Gastrocnemius medialis (tissue), 3 donors: ENCODE results near the gene WNT5A.

- PRO-cap: no peak
- RAMPAGE, long total RNA, 3 experiments: start-site peak on the plus strand in 1 of 3 experiments, at chr3:54889136-54889165 at its widest, 9 reads per replicate
Observed at GRCh38 chr3:54888809-54889224, 39.0 kb downstream of the LRTM1 start.

GRCh38 chr3:55481744-55482904 lies 5.0 kb downstream of the WNT5A start:
- PRO-cap: no peak
- RAMPAGE, long total RNA, 3 experiments: no peak in any of the 3 experiments

DNA sequence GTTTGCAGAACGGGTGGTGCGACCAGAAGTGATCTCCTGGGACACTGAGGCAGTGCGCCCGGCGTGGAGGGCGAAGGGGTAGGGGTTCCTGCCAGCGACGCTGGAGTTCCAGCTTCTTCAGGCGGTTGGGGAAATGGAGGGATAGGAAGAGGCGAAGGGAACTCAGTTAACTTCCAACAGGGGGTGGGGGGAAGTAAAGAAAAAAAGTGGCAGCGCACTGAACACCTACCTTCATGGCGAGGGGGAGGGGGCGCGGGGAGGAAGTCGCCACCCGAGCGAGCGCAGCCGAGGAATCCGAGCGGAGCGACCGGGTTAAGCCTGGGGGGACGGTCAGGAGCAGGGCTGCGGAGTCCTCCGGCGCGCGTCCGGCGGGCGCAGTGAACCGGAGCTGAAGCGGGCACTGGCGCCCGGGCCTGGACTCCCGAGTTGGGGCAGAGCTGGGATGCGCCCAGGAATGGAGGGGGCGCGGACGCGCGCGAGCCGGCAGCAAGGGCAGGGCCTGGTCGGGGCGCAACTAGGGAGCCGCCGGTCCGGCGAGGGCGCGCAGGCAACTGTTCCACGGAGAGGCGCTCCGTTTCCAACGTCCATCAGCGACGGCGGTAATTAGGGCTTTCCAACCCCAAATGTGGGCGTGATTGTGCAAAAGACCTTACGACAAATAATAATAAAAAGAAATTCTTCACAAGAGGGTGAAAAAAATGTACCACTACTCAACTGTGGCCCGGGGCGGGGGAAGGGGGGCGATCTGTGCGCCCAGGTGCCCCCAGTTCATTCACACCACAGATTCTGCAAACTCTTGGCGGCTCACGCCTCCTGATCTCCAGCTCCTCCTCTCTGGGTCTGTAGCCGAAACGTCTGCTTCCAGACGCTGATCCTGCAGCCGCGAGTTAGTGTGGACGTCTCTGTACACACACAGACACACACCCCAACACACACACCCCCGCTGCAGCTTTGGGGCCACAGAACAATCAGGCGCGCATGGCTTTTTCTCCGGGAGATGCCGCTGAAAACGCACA lies at the start of gene WNT5A:
TSS of gene WNT5A (minus strand) at position 556 of the 1,016 bp plus-strand sequence.
- PRO-cap: no peak
- RAMPAGE, long total RNA, 3 experiments: no peak in any of the 3 experiments

- PRO-cap: no peak
- RAMPAGE, long total RNA, 3 experiments: no peak in any of the 3 experiments
Observed at GRCh38 chr3:55666807-55667258, 179.7 kb upstream of the WNT5A start.

DNA sequence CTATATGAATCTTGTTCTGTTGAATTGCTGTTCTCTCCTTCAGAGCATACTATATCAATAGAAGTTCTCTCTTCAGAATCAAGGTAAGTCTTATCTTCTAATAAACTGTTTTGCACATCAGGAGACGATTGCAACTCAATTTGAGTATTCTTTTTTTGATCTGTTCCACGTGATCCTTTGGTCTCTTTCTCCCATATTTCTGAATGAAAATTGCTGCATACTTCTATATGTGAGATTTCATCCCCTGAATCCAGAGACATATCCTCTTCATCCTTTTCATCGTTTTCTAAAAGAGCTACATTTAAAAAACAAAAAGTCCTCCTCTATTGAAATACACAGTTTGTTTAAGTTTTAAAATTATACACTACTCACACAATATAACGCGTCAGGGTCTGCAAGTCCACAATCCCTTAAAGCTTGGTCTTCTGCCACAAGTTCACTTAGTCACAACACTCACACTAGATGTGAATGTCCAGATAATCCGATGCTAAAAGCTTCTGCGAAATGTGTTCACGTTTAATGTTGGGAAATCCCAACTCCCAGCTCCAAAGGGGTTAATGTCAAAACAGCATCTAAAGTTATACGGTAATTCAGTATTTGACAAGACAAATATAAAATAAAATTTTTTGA lies 59.7 kb downstream of the TASOR start:
- PRO-cap: no peak
- RAMPAGE, long total RNA, 3 experiments: no peak in any of the 3 experiments

DNA sequence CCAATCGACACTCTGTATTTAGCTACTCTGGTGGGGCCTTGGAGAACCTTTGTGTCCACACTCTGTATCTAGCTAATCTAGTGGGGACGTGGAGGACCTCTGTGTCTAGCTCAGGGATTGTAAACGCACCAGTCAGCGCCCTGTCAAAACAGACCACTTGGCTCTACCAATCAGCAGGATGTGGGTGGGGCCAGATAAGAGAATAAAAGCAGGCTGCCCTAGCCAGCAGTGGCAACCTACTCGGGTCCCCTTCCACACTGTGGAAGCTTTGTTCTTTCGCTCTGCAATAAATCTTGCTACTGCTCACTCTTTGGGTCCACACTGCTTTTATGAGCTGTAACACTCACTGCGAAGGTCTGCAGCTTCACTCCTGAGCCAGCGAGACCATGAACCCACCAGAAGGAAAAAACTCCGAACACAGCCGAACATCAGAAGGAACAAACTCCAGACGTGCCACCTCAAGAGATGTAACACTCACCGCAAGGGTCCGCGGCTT lies 9.5 kb upstream of the TASOR start:
- PRO-cap: no peak
- RAMPAGE, long total RNA, 3 experiments: no peak in any of the 3 experiments

GRCh38 chr3:56725138-56725773 lies 42.2 kb upstream of the TASOR start:
- PRO-cap: no peak
- RAMPAGE, long total RNA, 3 experiments: no peak in any of the 3 experiments

- PRO-cap: no peak
- RAMPAGE, long total RNA, 3 experiments: no peak in any of the 3 experiments
Observed at GRCh38 chr3:56839664-56840100, 37.9 kb upstream of the ARHGEF3 start.

DNA sequence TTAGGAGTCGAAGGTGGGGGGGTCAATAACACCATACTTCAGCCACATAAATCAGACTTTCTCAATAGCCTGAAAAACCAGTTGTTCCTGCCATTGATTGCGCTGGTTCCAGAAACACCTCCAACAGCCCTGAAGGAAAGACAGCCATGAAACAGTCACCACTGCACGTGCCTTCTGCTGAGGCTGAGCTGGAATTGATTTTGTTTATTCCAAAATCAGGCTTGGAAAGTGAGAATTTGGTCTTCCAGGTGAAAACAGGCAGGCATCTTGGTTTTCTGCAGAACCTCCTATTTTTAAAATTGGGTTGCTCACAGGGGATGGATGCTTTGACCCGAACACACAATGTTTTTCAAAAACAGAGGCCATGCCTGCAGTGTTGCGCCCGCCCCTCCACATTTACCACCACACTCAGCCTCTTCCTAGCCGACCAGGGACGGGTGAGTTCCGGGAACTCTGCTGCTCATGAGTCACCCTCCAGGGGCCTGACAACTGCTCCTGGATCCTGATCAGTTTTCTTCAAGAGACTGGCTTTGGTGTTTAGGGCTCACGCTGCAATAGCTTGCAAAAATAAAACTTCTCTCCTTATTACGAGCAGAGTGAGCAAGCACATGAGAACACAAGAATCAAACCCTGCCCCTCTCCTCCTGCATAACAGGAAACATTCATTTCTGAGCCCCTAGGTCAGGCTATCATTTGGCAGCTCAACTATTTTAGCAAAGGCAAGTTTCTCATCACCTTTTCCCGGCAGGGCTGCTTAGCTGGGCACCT lies 53.1 kb upstream of the SPATA12 start:
- PRO-cap: bidirectional peak, plus-strand start at position 585 of the sequence, minus-strand start at position 458 of the sequence
- RAMPAGE, long total RNA, 3 experiments: no peak in any of the 3 experiments

DNA sequence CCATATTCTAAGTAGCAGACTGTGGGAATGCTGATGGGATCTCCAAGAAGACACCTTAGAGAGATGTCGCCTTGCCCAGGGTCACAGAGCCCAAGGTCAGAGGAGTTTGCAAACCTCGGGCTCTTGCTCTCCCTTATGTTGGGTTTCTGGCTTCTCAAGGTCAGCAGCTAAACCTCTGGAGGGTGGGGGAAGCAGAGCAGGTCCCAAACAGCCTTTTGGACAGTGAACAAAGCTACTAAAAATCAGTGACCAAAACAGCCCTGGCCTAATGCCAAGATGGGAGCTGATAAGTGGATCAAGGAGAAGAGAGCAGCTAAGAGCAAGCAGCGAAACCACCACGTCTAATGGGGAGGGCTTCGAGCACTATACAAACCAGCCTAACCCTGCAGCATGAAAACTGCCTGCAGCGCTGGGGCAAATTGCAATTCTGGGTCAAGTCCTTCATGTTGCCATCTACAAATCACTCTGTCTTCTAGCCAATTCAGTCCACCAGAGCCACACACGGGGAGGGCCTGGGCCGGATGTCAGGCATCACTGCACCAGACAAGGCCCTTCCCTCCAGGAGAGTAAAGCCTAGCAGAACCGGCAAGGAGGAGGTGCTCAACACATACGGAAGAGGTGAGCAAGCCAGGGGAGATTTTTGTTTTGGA lies 30.6 kb upstream of the SPATA12 start:
- PRO-cap: no peak
- RAMPAGE, long total RNA, 3 experiments: no peak in any of the 3 experiments

DNA sequence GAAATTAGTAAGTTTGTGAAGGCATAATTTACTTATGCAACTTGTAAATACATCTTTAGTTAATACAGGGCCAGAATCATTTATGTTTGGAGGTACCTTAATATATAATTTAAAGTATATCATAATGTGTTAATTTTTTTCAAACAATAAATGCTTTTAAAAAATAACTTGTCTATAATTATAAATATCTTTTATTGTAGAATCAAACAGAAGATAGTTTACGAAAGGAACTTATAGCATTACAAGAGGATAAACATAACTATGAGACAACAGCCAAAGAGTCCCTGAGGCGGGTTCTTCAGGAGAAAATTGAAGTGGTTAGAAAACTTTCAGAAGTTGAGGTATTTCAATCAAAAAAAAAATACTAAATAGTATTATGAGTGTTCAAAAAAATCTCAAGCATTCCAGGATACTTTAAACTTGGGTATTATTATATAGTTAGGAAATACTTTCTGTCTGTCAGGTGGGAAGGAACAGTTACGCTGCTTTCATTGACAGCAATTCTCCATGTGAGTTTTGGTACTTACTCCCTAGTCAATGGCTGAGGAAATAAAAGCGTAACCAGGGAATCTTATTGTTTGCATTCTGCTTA lies 104.5 kb downstream of the SLMAP start:
- PRO-cap: no peak
- RAMPAGE, long total RNA, 3 experiments: no peak in any of the 3 experiments

GRCh38 chr3:57864429-57865042 lies 108.4 kb downstream of the SLMAP start:
- PRO-cap: no peak
- RAMPAGE, long total RNA, 3 experiments: start-site peak on the plus strand in 1 of 3 experiments, at chr3:57864547-57865283 at its widest, 32 reads per replicate

DNA sequence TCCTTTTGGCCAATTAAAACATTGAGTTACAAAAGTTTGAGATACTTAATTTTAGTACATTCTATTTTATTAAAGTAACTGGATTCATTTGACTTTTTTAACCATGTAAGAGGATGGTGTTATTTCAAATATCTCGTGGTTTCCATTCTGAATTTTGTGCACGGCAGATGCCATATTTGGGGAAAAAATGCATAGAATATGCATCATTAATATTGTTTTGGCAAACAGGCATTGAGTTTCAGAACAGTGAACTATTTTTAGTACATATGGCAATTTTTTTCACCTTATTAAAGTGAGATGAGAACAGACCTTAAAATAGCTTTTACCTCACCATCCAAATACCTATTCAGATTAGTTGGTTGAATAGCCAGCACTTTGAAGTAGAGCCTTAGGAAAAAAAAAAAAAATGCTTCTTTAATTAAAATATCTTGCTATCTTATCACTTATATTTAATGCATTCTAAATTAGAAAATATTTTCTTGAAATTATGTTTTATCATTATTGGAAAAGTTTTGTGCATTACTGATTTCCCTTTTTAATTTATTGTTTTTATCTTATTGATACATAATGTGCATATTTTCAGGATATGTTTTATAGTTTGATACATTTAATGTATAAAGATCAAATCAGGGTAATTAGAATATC lies 117.3 kb upstream of the FLNB start:
- PRO-cap: no peak
- RAMPAGE, long total RNA, 3 experiments: no peak in any of the 3 experiments

DNA sequence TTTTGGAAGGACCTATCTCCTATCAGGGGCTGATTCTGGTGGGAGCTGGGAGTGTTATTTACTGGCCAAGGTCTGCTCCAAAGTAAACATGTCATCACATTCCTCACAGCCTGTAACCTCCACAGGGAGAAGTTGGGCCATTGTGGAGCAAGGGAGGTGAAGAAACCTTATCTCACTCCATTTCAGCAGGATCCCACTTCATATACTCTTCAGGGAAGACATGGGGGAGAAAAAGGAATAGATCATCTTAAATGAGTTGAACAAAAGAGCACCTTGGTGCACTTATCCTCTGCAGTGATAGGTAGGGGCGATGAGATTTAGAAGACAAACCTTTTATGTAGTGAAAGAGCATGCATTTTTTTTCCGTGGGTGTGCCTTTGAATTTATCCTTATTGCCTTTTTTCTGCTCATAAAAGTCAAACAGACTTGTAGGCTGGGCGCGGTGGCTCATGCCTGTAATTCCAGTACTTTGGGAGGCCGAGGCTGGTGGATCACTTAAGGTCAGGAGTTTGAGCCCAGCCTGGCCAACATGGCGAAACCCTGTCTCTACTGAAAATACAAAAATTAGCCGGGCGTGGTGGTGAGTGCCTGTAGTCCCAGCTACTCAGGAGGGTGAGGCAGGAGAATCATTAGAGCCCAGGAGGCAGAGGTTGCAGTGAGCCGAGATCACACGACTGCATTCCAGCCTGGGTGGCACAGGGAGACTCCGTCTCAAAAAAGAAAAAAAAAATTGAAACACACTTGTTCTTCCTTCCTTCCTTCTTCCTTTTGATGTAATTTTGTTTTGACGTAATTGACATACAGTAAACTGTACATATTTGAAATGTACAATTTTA lies 15.5 kb upstream of the FLNB start:
- PRO-cap: no peak
- RAMPAGE, long total RNA, 3 experiments: no peak in any of the 3 experiments

GRCh38 chr3:58051235-58052154 lies 43.3 kb downstream of the FLNB start:
- PRO-cap: no peak
- RAMPAGE, long total RNA, 3 experiments: no peak in any of the 3 experiments

- PRO-cap: no peak
- RAMPAGE, long total RNA, 3 experiments: no peak in any of the 3 experiments
Observed at GRCh38 chr3:58111438-58112248, 99.1 kb downstream of the DNASE1L3 start.

DNA sequence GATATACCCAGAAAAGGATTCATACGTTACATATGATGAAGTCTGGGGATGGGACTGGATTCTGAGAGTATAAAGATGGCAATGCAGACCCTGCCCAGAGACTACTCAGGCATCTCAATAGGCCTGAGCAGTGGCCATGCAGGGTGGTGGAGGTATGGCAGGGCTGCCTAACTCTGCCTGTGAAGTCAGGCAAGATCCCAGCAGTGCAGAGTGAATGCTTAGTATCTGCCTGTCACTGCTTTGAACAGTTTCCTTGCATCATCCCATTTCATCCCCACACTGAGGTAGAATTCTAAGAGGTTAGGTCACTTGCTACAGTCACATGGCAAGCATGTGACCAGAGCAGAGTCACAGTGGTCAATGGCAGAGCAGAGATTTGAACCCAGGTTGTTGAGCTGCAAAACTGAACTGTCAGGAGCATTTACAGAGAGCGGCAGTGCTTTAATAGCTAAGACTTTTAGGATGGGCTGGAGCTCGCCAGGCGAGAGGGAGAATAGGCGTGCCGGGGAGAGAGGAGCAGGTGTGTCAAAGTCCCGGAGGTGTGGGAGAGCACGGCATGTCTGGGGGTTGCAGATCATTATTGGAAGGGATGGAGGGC lies 4.1 kb downstream of the ABHD6 start:
- PRO-cap: no peak
- RAMPAGE, long total RNA, 3 experiments: no peak in any of the 3 experiments

GRCh38 chr3:58354958-58355482 lies 22.3 kb downstream of the PXK start:
- PRO-cap: no peak
- RAMPAGE, long total RNA, 3 experiments: no peak in any of the 3 experiments

- PRO-cap: no peak
- RAMPAGE, long total RNA, 3 experiments: no peak in any of the 3 experiments
Observed at GRCh38 chr3:58785106-58785422, 118.5 kb upstream of the FAM3D start.

DNA sequence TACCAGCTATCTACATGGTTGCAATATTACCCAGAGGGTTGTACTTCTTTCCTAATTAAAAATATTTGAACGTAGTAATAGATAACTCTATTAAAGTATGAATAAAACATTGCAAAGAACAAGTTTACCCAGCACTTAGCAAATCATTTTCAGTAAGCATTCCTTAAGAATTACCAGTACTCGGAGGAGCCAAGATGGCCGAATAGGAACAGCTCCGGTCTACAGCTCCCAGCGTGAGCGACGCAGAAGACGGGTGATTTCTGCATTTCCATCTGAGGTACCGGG lies 175.3 kb upstream of the FAM3D start:
- PRO-cap: no peak
- RAMPAGE, long total RNA, 3 experiments: no peak in any of the 3 experiments